Heart (tissue), 3 donors: Measurements from ENCODE around the gene ERICH6B.

- RAMPAGE, long total RNA, 2 experiments, result no peak in any of the 2 experiments
These were observed 990 bp downstream of the GTF2F2 start for GRCh38 chr13:45121319-45121681.

DNA sequence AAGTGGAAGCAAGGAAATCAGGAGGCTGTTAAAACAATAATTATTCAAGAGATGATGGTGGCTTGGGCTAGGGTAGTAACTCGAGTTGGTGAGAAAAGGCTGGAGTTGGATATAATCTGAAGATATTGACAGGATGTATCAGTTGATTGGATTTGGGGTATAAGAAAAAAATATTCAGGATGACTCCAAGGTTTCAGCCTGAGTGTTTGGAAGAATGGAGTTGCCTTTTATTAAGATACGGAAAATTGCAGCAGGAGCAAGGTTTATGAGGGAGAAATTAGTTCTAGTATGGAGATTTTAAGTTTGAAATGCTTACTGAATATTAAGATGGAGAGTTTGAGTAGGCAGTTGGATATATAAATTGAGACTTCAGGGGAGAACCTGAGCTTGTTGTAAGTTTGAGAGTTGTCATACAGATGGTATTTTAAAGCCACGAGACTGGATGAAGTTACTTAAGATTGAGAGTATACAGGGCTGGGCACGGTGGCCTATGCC lies 10.2 kb downstream of the GTF2F2 start:
- RAMPAGE, long total RNA, 2 experiments, result no peak in any of the 2 experiments

DNA sequence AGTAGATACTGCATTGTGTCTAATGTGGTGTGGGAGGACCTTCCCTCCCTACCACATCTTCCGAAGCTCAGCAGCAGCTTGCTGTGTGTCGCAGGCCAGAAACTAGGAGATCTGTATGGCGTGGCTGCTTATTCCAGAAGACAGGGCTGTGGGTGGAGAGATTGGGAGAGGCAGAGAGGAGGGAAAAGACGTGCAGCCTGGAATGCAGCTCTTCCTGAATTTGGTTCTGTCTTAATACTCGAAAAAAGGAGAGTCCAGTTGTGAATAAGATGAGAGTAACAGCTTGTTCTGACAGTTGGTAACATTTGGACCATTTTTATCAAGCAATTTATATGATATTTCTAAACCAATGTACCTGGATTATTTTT lies 23.2 kb downstream of the GTF2F2 start:
- RAMPAGE, long total RNA, 2 experiments, result no peak in any of the 2 experiments

- RAMPAGE, long total RNA, 2 experiments, result no peak in any of the 2 experiments
These were observed 36.6 kb downstream of the GTF2F2 start for GRCh38 chr13:45156722-45157449.

DNA sequence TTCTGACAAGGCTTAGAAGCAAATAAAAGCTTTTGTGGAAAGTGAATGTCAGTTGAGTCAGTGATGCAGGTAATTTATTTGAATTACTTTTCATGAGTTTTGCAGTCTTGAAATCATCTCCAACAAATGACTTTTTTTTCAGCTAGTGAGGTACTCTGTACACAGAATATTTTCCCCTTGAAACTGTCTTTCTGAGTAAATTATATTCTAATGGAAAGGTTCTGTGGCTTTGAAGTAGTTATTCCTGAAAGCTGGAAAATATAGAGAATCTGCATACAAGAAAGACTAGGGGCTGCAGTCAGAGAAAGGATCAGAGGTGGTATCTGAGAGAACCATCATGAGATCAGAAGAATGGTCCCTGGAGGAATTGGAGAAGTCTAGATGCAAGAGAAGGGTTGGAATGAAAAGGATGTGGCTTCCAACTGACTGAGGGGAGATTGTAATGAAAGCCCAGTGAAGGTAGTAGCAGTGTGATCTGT lies 30.4 kb downstream of the KCTD4 start:
- RAMPAGE, long total RNA, 2 experiments, result no peak in any of the 2 experiments

DNA sequence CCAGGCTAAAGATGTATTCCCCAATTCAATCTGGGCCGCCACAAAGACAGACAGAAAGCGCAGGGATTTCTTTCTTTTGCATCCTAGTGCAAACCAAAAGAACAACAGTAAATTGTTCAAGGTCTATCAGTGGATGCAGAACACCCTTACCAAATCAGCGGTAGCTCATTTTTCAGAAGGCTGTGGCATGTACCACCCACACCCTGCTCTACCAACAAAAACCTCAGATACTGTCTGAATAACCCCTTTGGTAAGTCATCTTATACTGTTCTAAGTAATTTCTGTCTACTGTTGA lies 3.6 kb downstream of the TPT1 start:
- RAMPAGE, long total RNA, 2 experiments, result no peak in any of the 2 experiments

- RAMPAGE, long total RNA, 2 experiments, result no peak in any of the 2 experiments
These were observed 1.6 kb downstream of the TPT1 start for GRCh38 chr13:45339378-45339703.

DNA sequence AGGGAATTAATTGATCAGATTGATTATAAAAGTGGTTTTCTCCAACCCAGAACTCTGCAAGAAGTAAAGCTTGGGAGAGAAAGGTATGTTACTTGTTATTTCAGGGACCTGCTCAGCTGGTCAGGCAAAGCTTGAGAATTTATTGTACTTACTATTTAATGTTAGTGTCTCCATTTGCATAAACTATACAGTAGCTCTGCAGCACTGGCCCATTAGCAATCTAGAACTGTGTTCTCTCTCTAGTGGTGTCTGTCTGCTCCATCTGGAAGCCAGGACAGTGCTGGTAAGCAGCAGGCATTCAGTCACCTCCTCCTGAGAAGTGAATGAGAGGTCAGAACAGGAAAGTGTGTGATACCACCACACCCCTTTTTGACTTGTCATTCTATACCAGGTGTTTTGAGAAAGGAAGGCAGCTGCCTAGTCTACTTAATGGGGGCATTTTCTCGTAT lies 3.8 kb downstream of the COG3 start:
- RAMPAGE, long total RNA, 2 experiments, result no peak in any of the 2 experiments

- RAMPAGE, long total RNA, 2 experiments, result no peak in any of the 2 experiments
These were observed at the start of gene ERICH6B for GRCh38 chr13:45615139-45616140. Gene ERICH6B, minus strand, starts transcription at chr13:45615739.

GRCh38 chr13:46072090-46072447 lies 19.5 kb upstream of the ZC3H13 start:
- RAMPAGE, long total RNA, 2 experiments, result no peak in any of the 2 experiments

GRCh38 chr13:46096875-46098222 lies 7.5 kb downstream of the CPB2 start:
- RAMPAGE, long total RNA, 2 experiments, result no peak in any of the 2 experiments

- RAMPAGE, long total RNA, 2 experiments, result no peak in any of the 2 experiments
These were observed 4.4 kb downstream of the CPB2 start for GRCh38 chr13:46100211-46100989.

DNA sequence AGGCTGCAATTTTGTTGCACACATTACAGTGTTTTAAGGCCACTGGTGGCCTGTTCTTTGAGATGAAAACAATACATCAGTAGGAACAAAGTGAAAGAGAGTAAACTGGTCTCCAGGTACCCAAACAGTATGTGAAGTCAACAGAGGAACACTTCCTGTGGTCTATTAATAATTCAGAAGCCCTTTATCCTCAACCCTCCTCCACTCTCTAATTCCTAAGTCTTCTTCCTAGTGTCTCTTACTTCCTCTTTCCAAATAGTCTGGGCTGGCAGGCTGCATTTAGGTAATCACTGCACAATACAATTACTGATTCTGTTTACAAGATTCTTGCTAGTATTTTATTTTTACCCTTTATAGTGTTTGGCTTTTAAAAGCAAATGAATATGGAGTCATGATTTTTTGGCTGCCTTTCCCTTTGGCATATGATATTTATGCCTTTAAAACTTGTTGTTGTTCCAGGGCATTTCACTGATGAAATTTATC lies 2.8 kb downstream of the CPB2 start:
- RAMPAGE, long total RNA, 2 experiments, result no peak in any of the 2 experiments

DNA sequence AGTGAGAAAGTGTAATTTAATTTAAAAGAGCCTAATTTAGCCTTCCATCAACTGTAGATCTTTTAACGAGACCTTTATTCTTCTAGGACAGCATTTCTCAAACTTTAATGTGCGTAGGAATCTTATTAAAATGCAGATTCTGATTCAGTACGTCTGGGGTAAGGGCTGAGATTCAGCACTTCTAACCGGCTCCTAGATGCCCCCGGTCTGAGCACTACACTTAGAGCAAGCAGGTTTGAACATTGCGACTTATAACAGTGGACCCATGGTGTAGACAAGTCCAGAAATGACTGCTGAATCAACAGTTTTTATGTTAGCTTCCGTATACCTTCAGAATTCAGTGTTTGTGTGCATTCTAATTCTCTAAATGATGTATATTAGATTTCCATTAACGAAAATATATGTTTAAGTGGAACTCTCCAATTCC lies 17.4 kb upstream of the CPB2 start:
- RAMPAGE, long total RNA, 2 experiments, result no peak in any of the 2 experiments

DNA sequence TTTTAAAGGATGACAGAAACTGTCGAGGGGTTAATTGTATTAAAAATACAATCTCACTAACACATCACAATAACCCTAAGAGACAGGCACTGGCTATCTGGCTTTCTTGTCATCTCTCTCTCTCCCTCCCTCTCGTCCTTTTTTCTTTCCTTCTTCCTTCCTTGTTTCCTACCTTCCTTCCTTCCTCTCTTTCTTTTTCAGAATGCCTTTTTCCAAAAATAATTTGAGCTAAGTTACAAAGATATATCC lies 20.6 kb downstream of the LCP1 start:
- RAMPAGE, long total RNA, 2 experiments, result no peak in any of the 2 experiments

DNA sequence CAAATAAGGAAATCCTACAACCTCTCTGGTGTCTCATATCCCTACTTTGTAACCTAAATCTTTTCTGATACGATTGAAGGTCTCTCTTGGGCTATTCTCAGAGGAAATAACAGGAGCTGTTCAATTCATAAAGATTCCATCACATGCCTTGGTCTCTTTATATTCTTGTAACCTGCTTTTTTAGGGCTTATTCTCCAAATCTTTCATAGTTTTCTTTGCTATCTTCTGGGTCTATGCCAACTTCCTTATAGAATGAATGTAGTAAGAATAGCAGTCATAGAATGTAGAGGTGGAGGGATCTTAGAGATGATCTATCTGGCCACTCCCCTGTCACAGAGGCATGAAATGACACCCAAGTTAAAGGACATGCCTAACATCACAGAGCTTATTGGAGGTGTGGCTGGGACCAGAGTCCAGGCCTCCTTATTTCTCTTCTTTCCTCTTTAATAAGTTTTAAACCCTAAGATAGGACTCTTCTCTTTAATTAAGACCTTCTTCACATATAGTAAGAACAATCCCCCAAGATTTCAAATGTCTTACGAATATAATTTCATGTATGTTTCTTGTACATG lies 13.2 kb downstream of the LCP1 start:
- RAMPAGE, long total RNA, 2 experiments, result no peak in any of the 2 experiments

- RAMPAGE, long total RNA, 2 experiments, result no peak in any of the 2 experiments
These were observed 1.3 kb upstream of the LCP1 start for GRCh38 chr13:46183053-46183903.

DNA sequence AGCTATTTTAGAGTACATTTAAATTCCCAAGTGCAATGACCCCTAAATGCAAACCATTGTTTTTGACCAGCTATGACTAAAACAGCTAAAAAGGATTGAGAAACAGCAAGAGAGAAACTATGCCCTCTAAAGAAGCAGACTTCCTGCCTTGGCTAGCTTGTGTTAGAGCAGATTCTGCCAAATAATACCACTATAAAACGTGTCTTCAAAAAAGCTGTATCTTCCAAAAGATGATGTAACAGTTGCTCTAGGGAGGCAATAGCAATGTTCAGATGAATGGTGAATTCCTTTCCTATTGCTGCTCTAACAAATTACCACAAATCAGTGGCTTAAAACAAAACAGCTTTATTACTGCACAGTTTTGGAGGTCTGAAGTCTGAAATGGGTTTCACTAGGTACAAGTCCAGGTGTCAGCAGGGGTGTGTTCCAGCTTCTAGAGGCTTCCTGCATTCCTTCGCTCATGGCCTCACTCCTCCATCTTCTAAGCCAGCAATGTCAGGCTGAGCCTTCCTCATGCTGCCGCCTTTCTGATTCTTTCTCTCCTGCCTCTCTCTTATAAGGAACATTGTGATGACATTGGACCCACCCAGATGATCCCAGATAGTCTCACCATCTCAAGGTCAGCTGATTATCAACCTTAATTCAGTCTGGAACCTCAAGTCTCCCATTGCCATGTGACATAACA lies 84.5 kb downstream of the LRRC63 start:
- RAMPAGE, long total RNA, 2 experiments, result no peak in any of the 2 experiments

GRCh38 chr13:46385584-46386167 lies 1.4 kb downstream of the RUBCNL start:
- RAMPAGE, long total RNA, 2 experiments, result no peak in any of the 2 experiments

- RAMPAGE, long total RNA, 2 experiments, result no peak in any of the 2 experiments
These were observed 4.7 kb downstream of the LRCH1 start for GRCh38 chr13:46557567-46558177.